ENCODE measurements around a stretch of chr15.

- RRBS = no CpG with 5 or more reads among the region's 7 CpGs
Measured at GRCh38 chr15:56920045-56920788, 1.8 kb downstream of the TCF12 start.

- RRBS = no CpG with 5 or more reads among the region's 1 CpG
Measured at GRCh38 chr15:57218693-57219120, 157.6 kb upstream of the CGNL1 start.

GRCh38 chr15:57330680-57331091, 45.6 kb upstream of the CGNL1 start:
- RRBS = no CpG with 5 or more reads among the region's 9 CpGs

GRCh38 chr15:57385970-57386476, 9.7 kb downstream of the CGNL1 start:
- RRBS = no CpG with 5 or more reads among the region's 8 CpGs

- RRBS = no CpG with 5 or more reads among the region's 10 CpGs
Measured at GRCh38 chr15:57496759-57497579, 94.7 kb upstream of the MYZAP start.

GRCh38 chr15:57592891-57593592, 1.3 kb downstream of the MYZAP start:
- RRBS = no CpG with 5 or more reads among the region's 6 CpGs

- RRBS = no CpG with 5 or more reads among the region's 16 CpGs
Measured at GRCh38 chr15:57603892-57605075, 12.6 kb downstream of the MYZAP start.

GRCh38 chr15:57607568-57608242, 16.0 kb downstream of the MYZAP start:
- RRBS = no CpG with 5 or more reads among the region's 7 CpGs

GRCh38 chr15:57647464-57648089, 55.9 kb downstream of the MYZAP start:
- RRBS = no CpG with 5 or more reads among the region's 4 CpGs

DNA sequence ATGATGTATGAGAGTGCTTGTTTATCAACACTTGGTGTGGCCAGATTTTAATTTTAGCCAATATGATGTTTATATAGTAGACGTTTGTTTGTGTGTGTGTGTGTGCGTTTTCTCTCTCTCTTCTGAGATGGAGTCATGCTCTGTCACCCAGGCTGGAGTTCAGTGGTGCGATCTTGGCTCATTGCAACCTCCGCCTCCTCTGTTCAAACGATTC, 11.2 kb downstream of the POLR2M start:
- RRBS = no CpG with 5 or more reads among the region's 5 CpGs

- RRBS = no CpG with 5 or more reads among the region's 4 CpGs
Measured at GRCh38 chr15:58055738-58056187, 9.7 kb downstream of the ALDH1A2 start.

DNA sequence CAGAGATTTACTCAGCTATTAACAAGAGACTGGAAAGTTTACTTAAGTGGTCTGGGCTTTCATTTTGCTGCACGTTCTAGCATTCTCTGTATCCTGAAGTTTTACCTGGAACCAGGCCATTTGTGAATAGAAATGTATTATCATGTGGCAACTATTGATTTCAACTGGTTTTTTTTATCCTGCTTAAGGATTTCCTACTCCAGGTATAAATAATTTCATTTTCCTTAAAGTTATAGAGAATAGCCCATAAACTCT, 1.1 kb downstream of the AQP9 start:
- RRBS = no CpG with 5 or more reads among the region's 1 CpG

- RRBS = no CpG with 5 or more reads among the region's 3 CpGs
Measured at GRCh38 chr15:58282975-58283218, 144.7 kb downstream of the AQP9 start.

DNA sequence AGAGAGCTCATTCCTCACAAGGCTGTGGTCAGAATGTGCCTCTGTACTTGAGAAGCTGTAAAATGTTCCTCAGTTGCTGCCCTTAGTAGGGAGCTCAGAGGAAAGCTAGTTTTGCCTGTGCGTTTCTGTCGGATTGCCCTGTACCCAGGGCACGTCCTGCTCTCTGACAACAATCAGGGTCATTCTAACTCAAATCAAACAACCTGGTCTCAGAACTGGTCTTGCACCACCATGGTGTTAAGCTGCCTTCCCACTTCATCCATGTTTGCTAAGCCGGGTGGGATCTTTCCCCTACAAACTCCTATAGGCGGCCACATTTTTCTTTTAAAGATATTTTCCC, 45.0 kb downstream of the LIPC start:
- RRBS = no CpG with 5 or more reads among the region's 5 CpGs

DNA sequence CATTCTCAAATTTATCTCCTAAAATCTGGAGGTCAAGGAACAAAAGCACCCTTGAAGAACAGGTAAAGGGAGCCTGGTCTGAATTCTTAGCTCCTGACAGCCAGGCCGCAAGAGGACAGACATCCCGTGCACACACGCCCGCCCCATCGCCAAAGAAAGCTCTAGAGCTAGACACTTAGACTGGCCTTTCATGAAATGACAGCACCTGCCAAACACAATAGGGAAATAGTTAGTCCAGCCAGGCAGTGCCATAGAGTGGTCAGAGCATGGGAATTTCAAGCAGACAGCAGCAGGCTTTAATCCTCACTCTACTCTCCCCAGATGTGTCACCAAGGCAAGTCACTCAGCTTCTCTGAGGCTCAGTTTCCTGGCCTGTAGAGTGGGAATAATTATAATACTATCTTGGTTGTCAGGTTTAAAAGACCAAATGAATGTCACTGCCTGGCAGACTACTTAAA, 59.3 kb downstream of the LIPC start:
- RRBS = no CpG with 5 or more reads among the region's 5 CpGs

GRCh38 chr15:58575111-58575614, 143.4 kb downstream of the LIPC start:
- RRBS = no CpG with 5 or more reads among the region's 12 CpGs

- RRBS = no CpG with 5 or more reads among the region's 7 CpGs
Measured at GRCh38 chr15:58691115-58691731, 58.3 kb downstream of the ADAM10 start.

DNA sequence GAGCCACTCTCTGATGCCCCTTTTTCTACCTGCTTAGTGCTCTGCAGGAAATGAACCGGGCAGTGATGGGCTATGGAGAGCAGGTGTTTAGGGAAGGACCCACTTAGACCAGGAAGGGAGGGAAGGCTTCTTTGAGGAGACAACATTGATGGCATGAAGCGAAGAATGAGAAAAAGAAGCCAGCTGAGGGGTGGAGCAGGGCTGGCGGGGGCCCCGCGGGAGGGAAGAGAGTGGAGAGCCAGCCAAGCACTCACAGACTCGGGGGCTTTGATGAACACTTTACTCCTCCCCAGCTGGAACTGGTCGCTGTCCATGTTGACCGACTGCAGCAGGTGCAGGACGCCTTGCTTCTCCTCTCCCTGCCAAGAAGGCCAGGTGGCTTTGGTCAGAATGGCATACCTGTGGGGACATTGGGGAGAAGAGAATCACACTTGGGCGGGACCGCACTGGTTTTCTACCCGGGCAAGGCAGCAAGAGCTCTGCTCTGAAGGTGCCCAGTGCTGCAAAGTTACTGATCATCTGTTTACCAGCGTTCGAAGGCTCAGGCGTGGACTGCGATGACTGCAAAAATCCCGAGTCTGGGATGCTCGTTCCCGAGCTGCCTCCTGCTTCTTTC, 28.4 kb upstream of the LDHAL6B start:
- RRBS = no CpG with 5 or more reads among the region's 19 CpGs

- RRBS = no CpG with 5 or more reads among the region's 8 CpGs
Measured at GRCh38 chr15:59290811-59291538, 81.7 kb downstream of the MYO1E start.

DNA sequence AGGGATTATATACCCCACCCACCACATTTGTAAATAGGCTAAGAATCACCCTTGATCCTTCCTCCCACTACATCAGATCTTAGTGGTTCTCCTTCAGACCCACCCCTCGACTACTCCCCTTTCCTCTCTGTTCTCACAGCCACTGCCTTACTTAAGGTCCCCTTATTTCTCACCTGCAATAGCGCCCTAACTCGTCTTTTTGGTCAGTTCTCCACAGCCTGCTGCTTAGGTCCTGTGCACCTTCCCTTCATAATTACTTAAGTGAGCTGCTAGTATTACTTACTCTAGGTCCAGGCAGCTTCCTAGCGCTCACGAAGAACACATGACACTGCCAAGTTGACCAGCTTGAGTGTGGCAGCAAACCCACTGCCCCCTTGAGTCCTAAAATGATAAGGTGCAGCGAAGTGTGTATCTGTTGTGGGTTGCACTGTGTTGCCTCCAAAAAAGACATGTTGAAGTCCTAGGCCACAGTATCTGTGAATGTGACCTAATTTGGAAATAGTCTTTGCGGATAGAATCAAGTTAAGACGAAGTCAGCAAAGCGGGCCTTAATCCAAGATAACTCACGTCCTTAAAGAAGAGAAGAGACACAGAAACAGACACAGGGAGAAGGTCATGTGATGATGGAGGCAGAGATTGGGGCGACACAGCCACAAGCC, 62.7 kb downstream of the MYO1E start:
- RRBS = no CpG with 5 or more reads among the region's 11 CpGs